Heart left ventricle (tissue), 7 donors: ENCODE measurements around a stretch of chr7.

DNA sequence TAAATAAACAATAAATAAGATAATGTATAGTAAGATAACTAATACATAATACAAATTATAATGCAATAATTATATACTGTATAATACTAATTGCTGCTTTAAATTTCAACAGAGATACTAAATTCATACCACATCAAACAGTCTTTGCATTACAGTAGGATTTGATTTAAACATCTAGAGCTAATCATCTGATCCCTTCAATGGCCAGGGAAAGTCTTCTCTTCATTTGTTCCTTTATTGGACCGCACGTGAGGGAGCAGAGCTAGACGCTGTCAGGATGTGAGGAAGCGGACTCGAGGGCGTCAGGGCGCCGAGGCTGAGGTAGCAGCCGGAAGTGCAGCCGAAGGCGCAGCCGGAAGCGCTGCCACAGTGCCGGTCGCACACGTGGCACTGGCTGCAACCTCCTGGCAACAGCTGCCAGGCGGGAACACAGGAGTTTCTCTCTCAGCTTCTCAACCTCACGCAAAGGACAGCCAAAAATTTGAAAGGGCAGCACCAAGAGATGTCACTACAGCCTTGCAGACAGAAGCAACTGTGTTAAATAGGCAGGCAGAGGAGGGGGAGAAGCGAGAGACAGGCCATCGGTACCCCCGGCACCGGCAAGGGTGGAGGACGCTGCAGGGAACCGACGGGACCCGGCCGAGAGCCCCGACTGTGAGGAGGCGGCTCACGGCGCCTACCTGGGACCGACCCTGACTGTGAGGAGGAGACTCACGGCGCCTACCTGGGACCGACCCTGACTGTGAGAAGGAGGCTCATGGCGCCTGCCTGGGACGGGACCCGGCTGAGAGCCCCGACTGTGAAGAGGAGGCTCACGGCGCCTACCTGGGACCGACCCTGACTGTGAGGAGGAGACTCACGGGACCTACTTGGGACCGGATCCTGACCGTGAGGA lies 32.4 kb downstream of the VIPR2 start:
- PRO-cap, 6 experiments = no peak in any of the 6 experiments
- RAMPAGE, long total RNA, 2 experiments = no peak in any of the 2 experiments
- RRBS = 31% methylated on average over 10 of the region's 45 CpGs

GRCh38 chr7:159141513-159142145 lies 3.0 kb downstream of the VIPR2 start:
- PRO-cap, 6 experiments = peak in 6 of 6 experiments; most common plus-strand start chr7:159141949 (in 6)
- RAMPAGE, long total RNA, 2 experiments = no peak in any of the 2 experiments
- RRBS = 12% methylated on average over 2 of the region's 9 CpGs

- PRO-cap, 6 experiments = peak in 6 of 6 experiments; most common plus-strand start chr7:159144462 (in 4); most common minus-strand start chr7:159144358 (in 4)
- RAMPAGE, long total RNA, 2 experiments = no peak in any of the 2 experiments
- RRBS = 1% methylated on average over 17 of the region's 37 CpGs
Observed at GRCh38 chr7:159144195-159144563, 488 bp downstream of the VIPR2 start.

GRCh38 chr7:159197087-159198027 lies 52.7 kb upstream of the VIPR2 start:
- PRO-cap, 6 experiments = peak in 4 of 6 experiments; most common minus-strand start chr7:159197302 (in 4)
- RAMPAGE, long total RNA, 2 experiments = no peak in any of the 2 experiments
- RRBS = no CpG with 5 or more reads among the region's 20 CpGs